AG04449 (cell line): ENCODE data around the gene TPH1.

- RRBS, result no CpG with 5 or more reads among the region's 2 CpGs
Measured at GRCh38 chr11:17762098-17762344, 27.4 kb downstream of the KCNC1 start.

GRCh38 chr11:17807067-17807372, 72.4 kb downstream of the KCNC1 start:
- RRBS, result 28% methylated on average over 3 of the region's 3 CpGs

GRCh38 chr11:18046175-18046578, at the start of gene TPH1:
Gene TPH1, minus strand, starts transcription at chr11:18046269.
- RRBS, result 5% methylated on average over 19 of the region's 32 CpGs

DNA sequence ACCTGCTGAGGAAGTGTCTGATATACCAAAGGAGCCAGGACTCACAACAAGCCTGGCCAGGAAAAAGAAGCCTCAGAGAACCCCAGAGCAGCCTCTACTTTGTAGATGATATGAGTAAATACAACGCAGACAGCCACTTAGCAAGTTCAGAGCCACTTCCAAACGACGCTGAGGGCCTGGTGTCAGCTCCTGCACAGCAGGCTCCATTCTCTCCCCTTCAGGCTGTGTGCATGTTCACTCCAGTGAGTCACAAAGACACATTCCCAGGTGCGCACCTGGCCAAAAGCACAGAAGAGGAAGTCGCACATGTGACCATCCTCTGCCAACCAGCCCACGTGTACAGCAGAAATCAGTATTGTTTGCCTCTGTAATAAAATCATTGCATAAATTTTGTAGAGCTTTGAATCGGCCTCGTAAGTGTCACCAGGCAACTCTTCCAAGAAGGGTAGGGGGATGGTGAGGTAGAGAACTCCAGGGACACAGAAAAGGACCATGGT, 19.5 kb upstream of the TPH1 start:
- RRBS, result no CpG with 5 or more reads among the region's 8 CpGs

DNA sequence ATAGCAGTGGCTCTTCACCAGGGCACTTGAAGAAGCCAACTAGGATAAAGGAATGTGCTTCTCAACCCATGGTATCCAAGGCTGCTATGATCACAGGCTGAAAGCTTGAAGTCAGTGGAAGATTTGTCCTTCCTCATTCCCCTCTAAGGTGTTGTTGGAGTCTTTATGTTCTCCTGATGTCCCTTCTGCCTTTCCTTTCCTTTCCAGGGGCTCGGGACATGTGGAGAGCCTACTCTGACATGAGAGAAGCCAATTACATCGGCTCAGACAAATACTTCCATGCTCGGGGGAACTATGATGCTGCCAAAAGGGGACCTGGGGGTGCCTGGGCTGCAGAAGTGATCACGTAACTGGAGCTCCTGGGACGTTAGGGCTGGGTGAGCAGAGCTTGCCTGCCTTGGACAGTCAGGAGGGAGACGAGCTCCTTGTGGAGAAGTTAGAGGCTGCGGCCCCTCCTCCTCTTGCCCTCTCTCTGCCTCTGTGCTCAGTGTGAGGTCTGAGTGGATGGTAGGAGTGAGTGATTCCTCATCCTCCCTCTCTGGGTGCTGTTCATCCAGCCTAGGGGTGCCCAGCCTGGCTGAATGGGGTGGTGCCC, 3.0 kb downstream of the SAA1 start:
- RRBS, result no CpG with 5 or more reads among the region's 7 CpGs

GRCh38 chr11:18321341-18321625, 657 bp downstream of the HPS5 start:
- RRBS, result no CpG with 5 or more reads among the region's 4 CpGs

GRCh38 chr11:18650680-18651522, 16.8 kb upstream of the SPTY2D1 start:
- RRBS, result no CpG with 5 or more reads among the region's 22 CpGs

GRCh38 chr11:18699563-18700428, 1.2 kb downstream of the TMEM86A start:
- RRBS, result no CpG with 5 or more reads among the region's 7 CpGs

- RRBS, result no CpG with 5 or more reads among the region's 3 CpGs
Measured at GRCh38 chr11:18704376-18704732, 5.8 kb downstream of the TMEM86A start.

GRCh38 chr11:19198606-19199497, 2.9 kb downstream of the CSRP3 start:
- RRBS, result no CpG with 5 or more reads among the region's 8 CpGs

DNA sequence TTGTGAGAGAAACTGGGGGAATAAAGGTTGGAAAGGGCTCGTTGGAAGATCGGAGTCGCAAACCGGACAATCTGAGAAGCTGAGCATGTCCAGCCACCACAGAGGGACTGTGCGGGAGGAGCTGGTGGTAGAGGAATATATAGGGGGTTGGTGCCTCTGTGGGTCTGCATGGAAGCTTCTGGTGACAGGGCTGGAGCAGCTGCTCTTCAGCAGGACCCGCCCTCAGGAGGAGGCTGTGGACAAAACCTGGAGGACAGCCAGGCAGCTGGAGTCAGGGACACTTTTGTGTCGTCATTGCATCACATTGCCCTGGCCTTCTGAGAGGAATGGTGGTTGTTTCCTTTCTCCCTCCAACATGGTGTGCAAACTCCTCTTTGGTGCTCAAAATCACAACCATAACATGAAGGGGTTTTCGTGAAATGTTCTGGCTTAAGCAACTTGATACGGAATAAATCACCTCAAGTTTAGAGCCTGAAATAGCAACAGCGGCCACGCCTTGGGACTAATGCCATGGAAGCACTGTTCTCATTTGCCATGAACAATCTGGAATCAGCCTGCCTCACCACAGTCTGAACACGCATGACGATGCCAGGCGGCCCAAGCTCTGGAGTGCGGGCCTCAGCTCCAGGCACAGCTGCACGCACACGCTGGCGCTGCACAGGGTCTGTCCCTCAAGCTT, 17.1 kb upstream of the CSRP3 start:
- RRBS, result no CpG with 5 or more reads among the region's 18 CpGs

DNA sequence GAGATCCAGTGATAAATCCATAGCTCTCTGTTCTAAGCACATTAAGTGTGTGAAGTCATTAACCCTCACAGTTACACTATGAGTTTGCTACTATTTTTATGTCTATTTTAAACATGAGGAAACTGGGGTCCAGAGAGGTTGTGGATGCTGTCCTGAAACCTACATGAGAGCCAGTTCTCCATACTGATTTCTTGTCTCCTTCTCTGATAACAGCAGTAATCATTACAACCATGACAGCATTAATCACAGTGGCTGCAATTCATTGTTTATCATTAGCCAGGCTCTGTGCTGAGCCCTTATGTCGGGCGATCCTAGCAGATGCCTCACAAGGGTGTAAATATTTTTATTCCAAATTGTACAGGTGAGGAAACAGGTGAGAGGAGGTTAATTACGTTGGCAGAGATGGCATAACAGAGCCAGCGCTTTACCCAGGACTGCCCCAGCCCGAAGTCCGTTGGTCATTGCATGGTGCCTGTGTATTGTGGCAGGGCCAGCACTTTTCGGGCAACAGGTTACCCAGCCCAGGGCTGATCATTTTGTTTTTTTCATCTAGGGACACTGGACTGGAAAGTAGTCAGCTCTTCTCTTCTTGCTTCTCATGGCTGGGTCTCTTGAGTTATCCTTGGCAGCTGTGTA, 202.3 kb upstream of the NAV2 start:
- RRBS, result no CpG with 5 or more reads among the region's 7 CpGs

- RRBS, result no CpG with 5 or more reads among the region's 15 CpGs
Measured at GRCh38 chr11:19595817-19596885, 116.5 kb upstream of the NAV2 start.

DNA sequence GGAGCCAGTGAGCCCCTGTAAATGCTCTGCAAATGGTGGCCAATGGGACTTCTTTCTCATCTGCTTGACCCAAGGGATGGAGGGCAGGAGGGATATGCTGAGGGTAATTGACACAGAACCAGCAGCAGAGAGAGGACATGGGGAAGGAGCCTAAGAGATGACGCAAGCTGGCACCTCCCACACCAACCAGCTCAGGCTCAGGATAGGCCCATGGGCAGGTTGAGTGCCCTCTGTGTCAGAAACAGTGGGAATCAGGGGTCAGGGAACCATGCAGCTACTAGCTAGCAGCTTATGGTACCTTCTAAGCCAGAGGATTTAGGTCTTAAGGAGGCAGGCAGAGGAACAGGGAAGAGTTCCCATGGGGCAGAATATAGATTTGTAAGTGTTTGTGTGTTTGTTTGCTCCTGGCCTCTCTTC, 40.1 kb upstream of the NAV2 start:
- RRBS, result no CpG with 5 or more reads among the region's 1 CpG

DNA sequence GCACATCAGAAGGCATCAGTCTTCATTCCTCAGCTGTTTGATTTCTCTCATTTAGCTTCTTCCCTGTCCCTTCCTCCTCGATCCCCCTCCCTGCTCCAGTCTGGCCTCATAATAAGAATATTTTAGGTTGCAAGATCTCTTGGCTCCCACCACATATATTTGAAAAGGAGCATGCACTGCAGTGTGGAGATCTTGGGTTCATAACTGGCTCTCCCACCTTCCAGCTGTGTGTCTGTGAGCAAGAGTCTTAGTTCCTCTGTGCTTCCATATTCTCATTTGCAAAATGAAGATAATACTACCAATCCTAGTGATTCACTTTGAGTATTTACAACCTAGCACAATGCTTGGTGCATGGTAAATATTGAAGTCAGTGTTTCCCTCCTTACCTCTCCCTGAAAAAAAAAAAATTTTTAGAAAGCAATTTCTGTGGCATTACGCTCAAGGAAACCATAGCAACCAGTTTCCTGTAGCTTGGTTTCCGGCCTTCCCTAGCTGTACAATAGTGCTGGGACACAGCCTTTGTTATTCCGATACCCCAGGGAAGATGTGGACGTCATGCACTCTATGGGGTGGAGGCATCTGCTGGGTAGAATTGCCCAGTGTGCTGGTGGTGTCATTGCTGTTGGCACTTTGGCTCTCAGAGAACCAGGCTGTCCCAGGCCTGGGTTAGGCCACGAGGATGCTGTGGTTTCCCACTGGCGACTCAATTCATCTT, 36.4 kb upstream of the NAV2 start:
- RRBS, result no CpG with 5 or more reads among the region's 7 CpGs

- RRBS, result 1% methylated on average over 20 of the region's 50 CpGs
Measured at GRCh38 chr11:19713545-19714268, 1.1 kb downstream of the NAV2 start.

GRCh38 chr11:19753851-19754212, 41.2 kb downstream of the NAV2 start:
- RRBS, result no CpG with 5 or more reads among the region's 3 CpGs

DNA sequence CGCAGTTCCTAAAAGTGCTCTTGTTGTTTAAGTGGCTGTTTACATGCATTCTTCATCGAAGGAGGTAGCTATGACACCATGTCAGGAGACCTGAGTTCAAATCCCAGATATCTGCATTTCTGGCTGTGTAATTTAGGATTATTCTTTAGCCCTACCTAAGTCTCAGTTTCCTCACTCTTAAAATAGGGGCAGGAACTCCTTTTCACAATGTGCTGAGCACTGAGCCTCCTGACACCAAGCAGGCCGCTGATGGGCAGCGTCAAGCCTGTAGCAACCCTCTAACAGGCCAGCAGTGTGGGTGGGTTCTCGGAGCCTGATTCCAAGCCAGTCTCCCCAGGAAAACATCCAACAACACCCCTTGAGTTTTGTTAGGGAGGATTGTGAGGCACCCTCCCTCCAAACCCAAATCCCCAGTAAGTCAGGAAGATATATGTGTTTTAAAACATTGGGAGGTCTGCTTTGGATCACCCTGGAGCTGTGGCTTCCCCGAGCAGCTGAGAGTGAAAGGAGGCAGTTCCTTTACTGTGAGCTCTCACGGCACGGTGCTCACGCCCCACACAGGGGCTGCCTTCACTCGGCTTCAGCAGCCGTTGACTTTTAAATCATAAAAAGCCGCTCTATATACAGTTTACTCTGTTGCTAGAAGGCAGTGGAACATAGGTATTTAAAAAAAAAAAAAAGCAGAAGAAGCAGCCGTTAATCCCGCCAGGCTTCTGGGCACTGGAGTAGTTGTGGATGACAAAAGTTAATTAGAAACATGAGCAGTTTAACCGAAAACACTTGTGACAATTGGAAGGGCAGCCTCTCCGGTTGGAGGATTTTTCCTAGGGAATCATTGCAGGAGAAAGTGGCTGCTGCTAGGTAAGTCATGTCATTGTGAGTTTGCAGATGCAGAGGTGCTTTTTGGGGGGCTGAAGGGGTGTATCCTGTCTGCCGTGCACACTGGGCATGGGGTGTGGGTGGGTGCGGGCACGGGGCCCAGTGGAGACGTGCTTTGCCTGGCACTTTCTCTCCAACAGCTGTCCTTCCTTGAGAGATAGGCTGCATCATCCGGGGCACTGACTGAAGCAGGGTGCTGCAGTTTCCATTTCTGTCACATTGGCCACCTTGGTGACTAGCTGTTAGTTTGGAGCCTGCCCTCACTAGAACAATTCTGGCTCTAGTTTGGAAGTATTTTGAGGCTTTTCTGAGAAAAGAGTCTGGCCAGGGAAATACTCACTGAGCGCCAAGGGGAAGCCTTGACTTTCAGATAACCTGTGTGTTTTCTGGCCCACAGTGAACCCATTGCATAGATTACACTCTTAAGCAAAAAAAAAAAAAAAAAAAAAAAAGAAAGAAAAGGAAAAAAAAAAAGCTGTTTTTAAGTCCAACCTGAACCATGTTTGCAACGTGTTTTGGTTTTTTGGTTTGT, 218.8 kb downstream of the NAV2 start:
- RRBS, result no CpG with 5 or more reads among the region's 23 CpGs

GRCh38 chr11:20015612-20016249, 144.5 kb downstream of the DBX1 start:
- RRBS, result no CpG with 5 or more reads among the region's 13 CpGs